ENCODE measurements around the genes RNF224, ZMYND19 and ARRDC1.

CAGE:
- cytosol, long polyA minus RNA: no peak
- cytosol, long polyA plus RNA: no peak
- long polyA plus RNA: no peak
- nucleus, long polyA minus RNA: no peak
- nucleus, long polyA plus RNA: no peak
These were observed 706 bp downstream of the LRRC26 start for GRCh38 chr9:137168880-137169809.

DNA sequence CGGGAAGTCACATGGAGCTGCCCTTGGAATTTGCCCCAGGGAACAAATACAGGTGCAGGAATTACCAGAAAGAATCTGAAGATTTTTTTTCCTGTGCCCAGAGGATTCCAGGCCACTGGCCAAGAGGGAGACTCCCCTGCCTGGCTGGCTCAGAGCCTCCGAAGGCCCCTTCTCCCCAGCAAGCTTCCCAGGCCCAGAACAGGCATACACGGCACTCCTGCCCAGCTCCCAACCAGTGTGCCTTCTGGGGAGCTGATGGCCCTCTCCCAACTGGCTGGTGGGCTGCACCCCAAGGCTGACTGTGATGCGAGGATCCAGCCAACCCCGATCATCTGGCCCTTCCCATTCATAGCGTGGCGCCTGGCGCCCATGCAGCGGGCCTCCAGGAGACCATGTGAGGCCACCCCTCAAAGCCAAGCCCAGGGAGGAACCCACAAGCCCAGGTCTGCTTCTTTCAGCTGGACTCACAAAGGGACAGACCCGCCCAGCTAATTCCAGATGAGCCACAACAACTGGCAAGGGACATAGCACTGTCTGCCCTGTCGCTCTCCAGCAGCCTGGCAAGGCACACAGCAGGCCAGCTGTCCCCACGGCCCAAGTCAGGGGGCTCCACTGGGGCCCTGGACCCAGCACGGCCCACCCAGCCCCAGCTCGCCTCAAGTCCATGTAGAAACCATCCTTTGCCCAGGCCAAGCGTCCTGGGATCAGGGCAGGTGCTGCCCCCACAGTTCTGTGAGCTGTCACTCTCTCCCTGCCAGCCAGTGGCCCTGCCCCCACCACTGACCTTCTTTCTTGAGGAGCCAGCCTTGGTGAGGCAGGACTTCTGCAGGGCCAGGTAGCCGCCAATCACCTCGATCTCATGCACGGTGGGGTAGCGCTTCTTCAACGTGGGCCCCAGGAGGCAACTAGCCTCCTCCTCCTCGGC, 2.1 kb downstream of the TPRN start:
CAGE:
- cytosol, long polyA minus RNA: no peak
- cytosol, long polyA plus RNA: no peak
- long polyA plus RNA: no peak
- nucleus, long polyA minus RNA: no peak
- nucleus, long polyA plus RNA: no peak

DNA sequence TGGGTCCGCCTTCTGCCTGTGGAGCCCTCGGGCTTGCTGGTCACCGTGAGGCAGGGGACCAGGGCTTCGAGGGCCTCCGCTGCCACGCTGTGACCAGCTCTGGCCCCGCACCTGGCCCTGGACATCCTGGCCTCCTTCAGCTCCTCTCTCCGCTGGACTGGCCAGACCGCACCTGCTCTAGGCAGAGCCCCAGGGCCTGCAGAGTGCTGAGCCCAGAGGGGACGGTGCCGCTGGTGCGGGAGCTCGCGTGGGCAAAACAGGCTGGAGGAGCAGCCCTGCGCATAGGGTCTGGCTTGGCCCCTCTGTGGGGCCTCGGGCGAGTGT, 828 bp upstream of the RNF208 start:
CAGE:
- cytosol, long polyA minus RNA: no peak
- cytosol, long polyA plus RNA: no peak
- long polyA plus RNA: no peak
- nucleus, long polyA minus RNA: no peak
- nucleus, long polyA plus RNA: no peak

DNA sequence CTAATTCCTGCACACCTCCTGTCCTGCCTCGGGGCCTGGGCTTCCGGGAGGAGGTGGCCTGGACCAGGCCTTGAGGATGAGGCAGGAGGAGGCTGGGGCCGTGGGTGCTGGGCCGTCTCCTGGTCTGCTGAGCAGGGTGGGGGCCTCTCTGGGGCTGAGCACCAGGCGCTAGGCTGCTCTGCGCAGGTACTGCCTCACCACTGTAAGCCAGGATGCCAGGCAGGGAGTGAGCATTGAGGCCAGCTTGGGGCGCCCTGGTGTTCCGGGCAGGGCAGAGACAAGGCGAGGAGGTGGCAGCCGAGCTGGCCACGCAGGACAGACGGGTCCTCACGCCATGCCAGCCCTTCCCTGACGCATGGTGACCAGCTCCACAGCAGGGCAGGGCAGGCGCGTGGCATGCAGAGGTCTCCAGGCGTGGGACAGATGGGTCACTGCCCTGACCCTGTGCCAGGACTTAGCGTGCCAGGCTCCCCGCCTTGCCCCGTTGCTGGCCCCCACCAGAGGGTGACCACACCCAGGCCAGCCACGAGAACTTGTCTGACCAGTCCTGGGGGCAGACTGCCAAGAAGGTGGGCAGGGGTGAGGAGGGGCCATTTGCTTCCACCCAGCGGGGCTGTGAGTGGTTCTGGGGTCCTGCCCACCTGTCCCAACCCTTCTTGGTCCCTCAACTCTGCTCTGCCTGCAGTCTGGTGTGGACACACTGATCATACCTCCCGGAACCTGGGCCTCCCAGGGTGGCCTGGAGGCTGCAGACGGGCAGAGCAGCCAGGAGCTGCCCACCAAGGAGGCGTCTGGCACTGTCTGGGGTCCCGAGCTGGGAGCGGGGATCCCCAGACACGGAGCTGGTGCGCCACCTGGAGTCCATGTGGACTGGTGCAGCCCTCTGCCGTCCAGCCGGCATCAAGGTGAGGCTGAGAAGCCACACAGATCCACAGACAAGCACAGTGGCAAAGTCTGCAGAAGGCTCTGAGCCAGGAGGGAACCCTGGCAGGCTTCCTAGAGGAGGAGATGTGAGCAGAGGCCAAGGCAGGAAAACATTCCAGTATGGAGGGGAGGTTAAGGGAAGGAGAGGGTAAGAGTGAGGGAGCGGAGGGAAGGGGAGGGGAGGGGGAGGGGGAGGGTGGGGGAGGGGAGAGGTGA, at the start of gene RNF224:
TSS of gene RNF224 (plus strand) at position 667 of the 1,140 bp plus-strand sequence.
CAGE:
- cytosol, long polyA minus RNA: no peak
- cytosol, long polyA plus RNA: no peak
- long polyA plus RNA: no peak
- nucleus, long polyA minus RNA: no peak
- nucleus, long polyA plus RNA: no peak

CAGE:
- cytosol, long polyA minus RNA: no peak
- cytosol, long polyA plus RNA: no peak
- long polyA plus RNA: no peak
- nucleus, long polyA minus RNA: no peak
- nucleus, long polyA plus RNA: no peak
These were observed 3.2 kb downstream of the TOR4A start for GRCh38 chr9:137280713-137281187.

CAGE:
- cytosol, long polyA minus RNA: no peak
- cytosol, long polyA plus RNA: no peak
- long polyA plus RNA: no peak
- nucleus, long polyA minus RNA: no peak
- nucleus, long polyA plus RNA: no peak
These were observed 7.9 kb downstream of the NRARP start for GRCh38 chr9:137294126-137294684.

GRCh38 chr9:137297896-137298999, 3.8 kb downstream of the NRARP start:
CAGE:
- cytosol, long polyA minus RNA: no peak
- cytosol, long polyA plus RNA: no peak
- long polyA plus RNA: no peak
- nucleus, long polyA minus RNA: no peak
- nucleus, long polyA plus RNA: no peak

DNA sequence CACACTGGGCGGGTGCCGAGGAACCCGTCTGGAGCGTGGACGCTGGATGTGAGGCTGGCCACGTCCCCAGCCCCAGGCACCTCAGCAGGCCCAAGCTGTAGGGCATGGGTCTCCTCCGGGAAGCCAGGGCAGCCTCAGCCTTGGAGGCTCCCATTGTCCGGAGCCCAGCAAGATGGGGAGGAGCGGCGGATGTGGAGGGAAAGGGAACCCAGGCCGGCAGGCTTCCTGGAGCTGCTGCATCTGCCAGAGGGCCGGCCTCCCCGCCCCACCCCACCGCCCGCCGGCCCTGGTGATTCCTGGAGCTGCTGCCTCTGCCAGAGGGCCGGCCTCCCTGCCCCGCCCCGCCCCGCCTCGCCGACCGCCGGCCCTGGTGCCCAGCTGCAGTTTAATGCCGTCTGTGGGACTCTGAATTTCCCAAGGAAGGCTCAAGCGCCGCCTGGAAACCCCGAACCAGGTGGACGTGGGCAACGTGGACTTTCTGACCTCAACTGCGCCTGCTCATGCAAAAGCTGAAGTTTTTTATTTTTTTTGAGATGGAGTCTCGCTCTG, 31.6 kb downstream of the EXD3 start:
CAGE:
- cytosol, long polyA minus RNA: no peak
- cytosol, long polyA plus RNA: no peak
- long polyA plus RNA: no peak
- nucleus, long polyA minus RNA: no peak
- nucleus, long polyA plus RNA: no peak

DNA sequence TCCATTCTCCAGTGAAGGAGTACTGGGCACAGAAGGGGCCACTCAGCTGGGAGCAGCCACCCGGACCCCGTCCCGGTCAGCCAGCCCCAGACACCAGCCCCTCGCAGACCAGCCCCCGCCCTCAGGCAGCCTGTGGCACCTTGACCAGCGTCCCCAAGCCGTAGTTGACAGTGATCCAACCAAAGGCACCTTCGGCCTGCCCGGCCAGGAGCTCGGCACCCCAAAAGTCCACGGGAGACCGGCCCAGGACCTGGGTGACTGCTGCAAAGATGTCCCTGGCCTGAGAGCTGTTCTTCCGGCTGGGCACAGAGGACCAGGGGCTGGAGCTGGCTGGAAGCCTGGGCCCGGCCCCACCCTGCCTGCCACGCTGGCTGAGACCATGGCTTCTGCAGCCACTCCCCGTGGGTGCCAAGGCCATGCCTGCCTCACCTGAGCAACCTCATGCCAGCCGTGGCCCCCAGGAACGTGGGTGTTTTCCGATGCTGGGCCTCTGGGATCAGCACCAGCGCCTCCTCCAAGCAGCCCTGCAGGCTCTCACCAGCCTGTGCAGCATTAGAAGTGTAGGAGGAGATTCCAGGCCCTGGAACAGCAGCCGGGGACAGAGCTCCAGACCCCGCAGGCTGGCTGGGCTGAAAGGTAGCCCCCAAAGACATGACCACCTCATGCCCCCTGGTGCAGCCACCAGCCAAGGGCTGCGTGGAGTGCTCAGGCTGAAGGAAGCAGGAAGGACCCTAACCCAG, 4.3 kb downstream of the ENTPD8 start:
CAGE:
- cytosol, long polyA minus RNA: no peak
- cytosol, long polyA plus RNA: no peak
- long polyA plus RNA: no peak
- nucleus, long polyA minus RNA: no peak
- nucleus, long polyA plus RNA: no peak

DNA sequence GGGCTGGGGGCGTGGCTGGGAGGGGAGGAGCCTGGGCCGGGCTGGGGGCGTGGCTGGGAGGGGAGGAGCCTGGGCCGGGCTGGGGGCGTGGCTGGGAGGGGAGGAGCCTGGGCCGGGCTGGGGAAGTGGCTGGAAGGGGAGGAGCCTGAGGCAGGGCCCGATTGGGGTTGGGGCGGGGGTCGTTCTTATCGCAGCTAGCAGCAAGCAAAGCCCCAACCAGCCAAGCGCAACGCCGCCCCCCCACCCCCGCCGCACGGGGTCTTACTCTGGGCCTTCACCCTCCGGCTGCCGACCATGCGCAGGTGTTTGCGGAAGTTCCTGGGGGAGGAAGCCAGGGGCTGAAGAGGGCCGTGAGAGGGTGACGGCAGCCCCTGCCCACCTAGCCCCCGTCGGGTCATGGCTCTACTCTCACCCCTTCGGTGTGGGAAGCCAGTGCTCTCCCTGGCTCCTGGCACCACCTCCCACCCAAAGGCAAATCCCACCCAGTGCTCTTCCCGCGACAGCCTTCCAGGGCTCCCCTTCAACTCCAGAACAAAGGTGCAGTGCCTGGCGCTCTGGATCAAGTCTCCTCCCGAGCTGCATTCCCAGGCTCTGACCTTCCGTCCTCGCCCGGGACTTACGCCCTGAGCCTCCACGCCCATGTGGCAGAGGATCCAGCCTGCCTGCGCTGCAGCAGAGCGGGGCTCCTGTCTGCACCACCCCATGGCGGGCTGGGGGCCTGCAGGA, 4.8 kb downstream of the NSMF start:
CAGE:
- cytosol, long polyA minus RNA: no peak
- cytosol, long polyA plus RNA: no peak
- long polyA plus RNA: no peak
- nucleus, long polyA minus RNA: no peak
- nucleus, long polyA plus RNA: no peak

CAGE:
- cytosol, long polyA minus RNA: no peak
- cytosol, long polyA plus RNA: no peak
- long polyA plus RNA: no peak
- nucleus, long polyA minus RNA: no peak
- nucleus, long polyA plus RNA: no peak
These were observed 36.4 kb downstream of the PNPLA7 start for GRCh38 chr9:137513612-137514345.

CAGE:
- cytosol, long polyA minus RNA: no peak
- cytosol, long polyA plus RNA: no peak
- long polyA plus RNA: start-site peak on the minus strand at chr9:137590498-137590546, 244 and 72 reads in 2 replicates
- nucleus, long polyA minus RNA: no peak
- nucleus, long polyA plus RNA: start-site peak on the minus strand at chr9:137590477-137590546, 105 and 99 reads in 2 replicates
These were observed at the start of gene ZMYND19 for GRCh38 chr9:137589975-137590910. ZMYND19 (minus strand) TSS chr9:137590512.

DNA sequence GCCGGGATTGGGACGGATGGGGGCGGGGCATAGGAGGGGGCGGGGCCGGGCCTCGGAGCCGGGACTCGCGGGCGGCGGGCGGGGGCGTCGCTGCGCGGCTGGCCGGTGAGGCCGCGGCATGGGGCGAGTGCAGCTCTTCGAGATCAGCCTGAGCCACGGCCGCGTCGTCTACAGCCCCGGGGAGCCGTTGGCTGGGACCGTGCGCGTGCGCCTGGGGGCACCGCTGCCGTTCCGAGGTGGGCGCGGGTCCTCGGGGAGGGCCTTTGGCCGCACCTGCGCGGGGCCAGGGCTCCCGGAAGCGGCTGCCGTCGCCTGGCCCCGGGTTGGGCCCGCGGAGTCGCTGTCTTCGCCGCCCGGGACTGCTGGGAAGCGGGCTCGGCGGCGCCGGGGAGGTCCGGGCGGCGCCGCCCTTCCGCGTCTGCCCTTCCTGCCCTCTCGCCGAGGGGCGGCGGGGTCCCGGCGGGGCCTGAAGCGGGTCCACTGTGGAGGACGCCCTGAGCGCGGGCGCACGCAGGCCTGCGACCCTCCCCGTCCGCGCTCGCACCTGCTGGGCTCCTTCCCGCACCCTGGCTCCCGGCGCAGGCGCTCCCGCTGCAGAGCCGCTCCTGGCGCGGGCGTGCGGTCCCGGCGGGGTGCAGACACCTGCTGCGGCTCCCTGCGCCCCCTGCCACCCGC, at the start of gene ARRDC1:
TSS of gene ARRDC1 (plus strand) at position 87 of the 675 bp plus-strand sequence.
CAGE:
- cytosol, long polyA minus RNA: no peak
- cytosol, long polyA plus RNA: no peak
- long polyA plus RNA: start-site peak on the plus strand centred at position 109 of the sequence, 64 bp wide, 254 and 398 reads in 2 replicates
- nucleus, long polyA minus RNA: no peak
- nucleus, long polyA plus RNA: start-site peak on the plus strand centred at position 211 of the sequence, 260 bp wide, 407 and 449 reads in 2 replicates

DNA sequence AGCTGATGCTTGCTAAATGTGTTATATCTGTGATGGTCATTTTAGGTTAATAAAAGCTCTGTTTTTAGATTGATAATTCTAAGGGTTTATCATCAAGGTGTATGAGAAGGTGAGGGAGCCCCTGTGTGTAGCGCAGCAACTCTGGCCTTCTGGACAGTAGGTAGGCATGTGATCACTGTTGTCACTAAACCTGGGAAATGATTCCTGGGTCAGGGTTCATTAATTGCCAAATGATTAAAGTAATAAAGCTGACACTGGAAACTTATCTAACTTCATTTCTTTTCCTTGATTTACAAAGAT, 2.2 kb downstream of the EHMT1 start:
CAGE:
- cytosol, long polyA minus RNA: no peak
- cytosol, long polyA plus RNA: no peak
- long polyA plus RNA: no peak
- nucleus, long polyA minus RNA: no peak
- nucleus, long polyA plus RNA: no peak

GRCh38 chr9:137788572-137788918, 89.0 kb upstream of the CACNA1B start:
CAGE:
- cytosol, long polyA minus RNA: no peak
- cytosol, long polyA plus RNA: no peak
- long polyA plus RNA: no peak
- nucleus, long polyA minus RNA: no peak
- nucleus, long polyA plus RNA: no peak

GRCh38 chr9:138147519-138147906, 269.9 kb downstream of the CACNA1B start:
CAGE:
- cytosol, long polyA minus RNA: no peak
- cytosol, long polyA plus RNA: no peak
- long polyA plus RNA: no peak
- nucleus, long polyA minus RNA: no peak
- nucleus, long polyA plus RNA: no peak

All from keratinocyte (primary cell).